ENCODE measurements around the genes ADAMTS13, SLC2A6 and VAV2.

DNA sequence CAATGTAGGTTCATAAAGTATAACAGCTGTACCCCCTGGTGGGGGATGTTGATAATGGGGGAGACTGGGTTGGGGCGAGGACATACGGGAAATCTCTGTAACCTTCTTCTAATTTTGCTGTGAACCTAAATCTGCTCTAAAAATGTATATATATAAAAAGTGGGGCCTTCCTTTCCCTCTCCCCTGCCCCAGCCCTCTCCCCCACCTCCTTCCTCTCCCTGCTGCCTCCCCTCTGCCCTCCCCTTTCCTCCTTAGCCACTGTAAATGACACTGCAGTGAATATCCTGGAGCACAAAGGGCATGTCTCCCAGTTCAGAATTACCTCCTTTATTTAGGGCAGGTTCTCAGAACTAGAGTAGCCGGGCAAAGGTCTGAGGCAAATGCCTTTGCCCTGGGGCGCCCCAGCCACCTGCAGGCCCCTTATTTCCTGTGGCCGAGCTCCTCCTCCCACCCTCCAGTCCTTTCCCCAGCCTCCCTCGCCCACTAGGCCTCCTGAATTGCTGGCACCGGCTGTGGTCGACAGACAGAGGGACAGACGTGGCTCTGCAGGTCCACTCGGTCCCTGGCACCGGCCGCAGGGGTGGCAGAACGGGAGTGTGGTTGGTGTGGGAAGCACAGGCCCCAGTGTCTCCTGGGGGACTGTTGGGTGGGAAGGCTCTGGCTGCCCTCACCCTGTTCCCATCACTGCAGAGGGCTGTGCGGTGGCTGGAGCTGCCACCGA, 19.3 kb downstream of the CEL start:
- PRO-cap, result unidirectional peak, plus-strand start at position 330 of the sequence

- PRO-cap, result no peak
Observed at GRCh38 chr9:133107349-133107714, 13.7 kb downstream of the RALGDS start.

DNA sequence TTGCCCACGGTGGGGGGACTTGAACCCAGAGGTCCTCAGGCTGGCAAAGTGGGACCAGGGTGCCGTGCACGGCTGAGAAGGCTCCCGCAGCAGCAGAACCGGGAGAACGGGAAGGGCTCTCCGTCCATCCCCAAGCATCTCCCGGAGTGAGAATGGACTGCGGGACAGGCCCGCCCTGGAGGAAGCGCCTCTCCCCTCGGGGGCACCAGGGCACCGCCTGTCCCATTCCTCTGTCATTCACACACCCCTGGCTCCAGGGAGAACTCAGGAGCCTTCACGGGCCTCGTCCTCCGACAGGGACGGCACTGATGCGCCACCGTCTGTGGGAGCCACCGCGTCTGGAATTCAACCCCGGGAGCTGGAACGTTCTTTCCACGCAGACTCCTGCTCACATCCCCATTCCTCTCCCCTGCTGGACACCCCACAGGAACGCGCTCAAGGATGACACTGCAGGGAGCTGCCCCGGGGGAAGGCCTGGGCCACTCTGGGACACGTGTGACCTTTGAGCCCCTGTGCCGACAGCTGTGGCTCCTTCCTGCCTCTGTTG, 16.4 kb upstream of the OBP2B start:
- PRO-cap, result no peak

GRCh38 chr9:133275379-133276290, 60.4 kb downstream of the SURF6 start:
- PRO-cap, result bidirectional peak, plus-strand start at chr9:133275918, minus-strand start at chr9:133275846; unidirectional peak, minus-strand start at chr9:133276180

- PRO-cap, result no peak
Observed at GRCh38 chr9:133348321-133348514, 200 bp downstream of the RPL7A start.

DNA sequence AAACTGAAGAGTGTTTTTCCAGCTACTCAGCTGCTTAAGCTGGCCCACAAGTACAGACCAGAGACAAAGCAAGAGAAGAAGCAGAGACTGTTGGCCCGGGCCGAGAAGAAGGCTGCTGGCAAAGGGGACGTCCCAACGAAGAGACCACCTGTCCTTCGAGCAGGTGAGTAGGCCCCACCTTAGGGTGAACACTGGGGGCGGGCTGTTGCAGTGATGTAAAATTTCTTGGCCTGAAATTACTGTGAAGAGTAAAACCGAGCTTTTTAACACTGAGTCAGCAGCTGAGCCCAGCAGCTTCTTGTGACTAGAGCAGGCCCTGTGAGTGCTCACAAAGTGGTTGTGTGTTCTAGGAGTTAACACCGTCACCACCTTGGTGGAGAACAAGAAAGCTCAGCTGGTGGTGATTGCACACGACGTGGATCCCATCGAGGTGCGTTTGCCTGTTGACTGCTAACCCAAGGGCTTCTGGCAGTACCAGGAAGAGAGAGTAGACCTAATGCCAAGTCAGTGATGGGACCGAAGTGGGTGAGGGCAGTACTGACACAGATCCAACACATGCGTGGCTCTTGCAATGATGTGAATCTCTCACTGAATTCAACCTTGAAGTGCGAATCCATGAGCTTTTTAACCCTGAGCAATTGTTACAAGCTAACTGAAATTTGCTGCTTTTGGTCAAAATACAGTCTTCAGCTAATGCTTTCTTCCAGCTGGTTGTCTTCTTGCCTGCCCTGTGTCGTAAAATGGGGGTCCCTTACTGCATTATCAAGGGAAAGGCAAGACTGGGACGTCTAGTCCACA, 2.1 kb downstream of the RPL7A start:
- PRO-cap, result no peak

GRCh38 chr9:133369857-133370303, 6.0 kb downstream of the SURF4 start:
- PRO-cap, result no peak

- PRO-cap, result no peak
Observed at GRCh38 chr9:133422276-133422560, at the start of gene ADAMTS13. ADAMTS13 (plus strand) TSS chr9:133422367.

DNA sequence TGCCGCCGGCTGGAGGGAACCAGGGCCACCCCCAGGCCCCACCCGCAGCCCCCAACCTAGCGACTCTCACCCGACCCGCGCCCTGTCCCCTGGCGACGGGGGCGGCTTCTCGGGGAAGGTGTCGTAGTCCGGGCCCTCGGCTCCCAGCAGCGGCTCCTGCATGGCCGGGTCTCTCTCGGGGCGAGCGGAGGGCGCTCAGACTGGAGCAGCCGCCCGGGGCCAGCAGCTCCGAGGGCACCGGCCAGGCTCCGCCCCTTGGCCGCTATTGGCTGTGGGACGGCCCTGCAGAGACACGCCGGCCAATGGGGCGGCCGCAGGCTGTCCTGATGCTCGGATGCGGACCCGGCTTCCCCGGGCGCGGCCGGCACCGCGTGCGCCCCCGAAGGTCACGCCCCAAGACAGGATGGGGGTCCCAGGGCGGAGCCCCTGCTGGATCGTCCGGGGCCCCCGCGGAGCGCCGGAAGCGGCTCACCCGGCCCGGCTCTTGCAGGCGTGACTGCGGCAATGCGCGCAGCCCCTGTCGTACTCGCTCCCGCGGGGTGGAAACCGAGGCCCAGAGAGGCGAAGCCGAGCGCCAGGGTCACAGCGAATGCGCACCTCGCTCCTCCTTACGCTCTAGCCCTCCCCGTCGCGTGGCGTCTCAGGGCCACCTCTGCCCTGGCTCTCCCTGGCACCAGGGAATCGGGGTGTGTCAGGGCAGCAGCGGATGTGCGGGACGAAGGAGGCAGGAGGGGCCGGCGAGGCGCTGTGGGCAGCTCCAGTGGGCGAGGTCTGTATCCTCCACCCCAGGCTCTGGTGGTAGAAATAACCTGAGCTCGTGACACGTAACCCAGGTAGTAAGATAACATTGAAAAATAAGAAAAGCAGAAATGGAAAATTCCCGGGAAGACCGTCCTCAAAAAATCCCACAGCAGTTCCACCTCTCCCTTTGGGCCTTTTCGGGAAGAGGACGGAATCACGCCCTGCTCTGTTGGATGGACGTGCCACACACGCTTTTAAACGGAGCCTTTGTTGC, at the start of gene SLC2A6:
Gene SLC2A6 (minus strand): TSS at position 202 of the 1,015 bp plus-strand sequence.
- PRO-cap, result bidirectional peak, plus-strand start at position 324 of the sequence, minus-strand start at position 239 of the sequence

- PRO-cap, result no peak
Observed at GRCh38 chr9:133683406-133684520, 47.6 kb downstream of the DBH start.

GRCh38 chr9:133702293-133703449, 35.5 kb downstream of the SARDH start:
- PRO-cap, result bidirectional peak, plus-strand start at chr9:133702723, minus-strand start at chr9:133702590

DNA sequence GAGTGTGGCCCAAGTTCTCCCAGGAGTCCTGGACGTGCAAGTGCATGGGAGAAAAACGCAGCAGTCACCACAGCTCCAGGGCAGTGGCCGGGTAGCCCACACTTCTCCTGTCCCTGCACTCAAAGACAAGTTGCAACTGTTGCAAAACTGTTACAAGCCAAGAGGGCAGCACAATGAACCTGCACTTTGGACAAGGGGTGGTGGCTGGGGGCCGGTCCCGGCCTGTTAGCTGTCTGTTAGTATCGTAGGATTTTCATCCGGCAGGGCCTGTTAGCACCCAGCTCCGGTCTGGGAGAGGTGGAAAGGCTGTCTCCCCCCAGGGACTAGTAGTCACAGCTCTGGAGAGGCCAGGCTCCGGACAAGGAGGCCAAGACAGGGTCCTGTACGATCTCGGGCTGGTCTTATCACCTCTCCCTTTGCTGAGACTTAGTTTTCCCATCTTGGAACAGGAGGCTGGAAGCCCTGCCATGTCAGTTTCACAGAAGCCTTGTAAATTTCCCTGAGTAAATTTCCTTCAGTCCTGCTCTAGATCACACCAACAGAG, 1.7 kb upstream of the SARDH start:
- PRO-cap, result no peak

DNA sequence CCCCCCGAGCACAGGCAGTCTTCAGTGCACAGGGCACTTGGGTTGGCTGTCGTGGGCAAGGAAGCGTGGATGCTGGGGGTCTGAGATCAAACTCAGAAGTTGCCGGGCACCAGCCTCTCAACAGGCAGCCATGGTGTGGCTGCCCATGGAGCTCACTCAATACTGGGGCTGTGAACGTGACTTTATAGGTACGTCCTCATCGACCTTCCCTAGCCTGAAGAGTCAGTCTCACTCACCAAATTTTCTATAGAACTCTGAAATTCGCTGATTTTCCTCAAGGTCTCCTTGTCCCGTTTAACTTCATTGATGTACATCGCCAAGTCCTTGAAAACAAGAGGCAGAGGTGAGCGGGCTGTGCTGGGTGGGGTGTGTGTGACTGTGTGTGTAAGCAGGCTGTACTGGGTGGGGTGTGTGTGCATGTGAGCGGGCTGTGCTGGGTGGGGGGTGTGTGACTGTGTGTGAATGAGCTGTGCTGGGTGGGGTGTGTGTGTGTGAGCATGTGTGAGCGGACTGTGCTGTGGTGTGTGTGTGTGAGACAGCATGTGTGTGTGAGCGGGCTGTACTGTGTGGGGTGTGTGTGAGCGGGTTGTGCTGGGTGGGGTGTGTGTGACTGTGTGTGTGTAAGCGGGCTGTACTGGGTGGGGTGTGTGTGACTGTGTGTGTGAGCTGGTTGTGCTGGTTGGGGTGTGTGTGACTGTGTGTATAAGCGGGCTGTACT, 53.6 kb upstream of the SARDH start:
- PRO-cap, result no peak

- PRO-cap, result no peak
Observed at GRCh38 chr9:133812142-133812389, 73.9 kb upstream of the SARDH start.

GRCh38 chr9:133880969-133881681, 111.0 kb downstream of the VAV2 start:
- PRO-cap, result no peak

DNA sequence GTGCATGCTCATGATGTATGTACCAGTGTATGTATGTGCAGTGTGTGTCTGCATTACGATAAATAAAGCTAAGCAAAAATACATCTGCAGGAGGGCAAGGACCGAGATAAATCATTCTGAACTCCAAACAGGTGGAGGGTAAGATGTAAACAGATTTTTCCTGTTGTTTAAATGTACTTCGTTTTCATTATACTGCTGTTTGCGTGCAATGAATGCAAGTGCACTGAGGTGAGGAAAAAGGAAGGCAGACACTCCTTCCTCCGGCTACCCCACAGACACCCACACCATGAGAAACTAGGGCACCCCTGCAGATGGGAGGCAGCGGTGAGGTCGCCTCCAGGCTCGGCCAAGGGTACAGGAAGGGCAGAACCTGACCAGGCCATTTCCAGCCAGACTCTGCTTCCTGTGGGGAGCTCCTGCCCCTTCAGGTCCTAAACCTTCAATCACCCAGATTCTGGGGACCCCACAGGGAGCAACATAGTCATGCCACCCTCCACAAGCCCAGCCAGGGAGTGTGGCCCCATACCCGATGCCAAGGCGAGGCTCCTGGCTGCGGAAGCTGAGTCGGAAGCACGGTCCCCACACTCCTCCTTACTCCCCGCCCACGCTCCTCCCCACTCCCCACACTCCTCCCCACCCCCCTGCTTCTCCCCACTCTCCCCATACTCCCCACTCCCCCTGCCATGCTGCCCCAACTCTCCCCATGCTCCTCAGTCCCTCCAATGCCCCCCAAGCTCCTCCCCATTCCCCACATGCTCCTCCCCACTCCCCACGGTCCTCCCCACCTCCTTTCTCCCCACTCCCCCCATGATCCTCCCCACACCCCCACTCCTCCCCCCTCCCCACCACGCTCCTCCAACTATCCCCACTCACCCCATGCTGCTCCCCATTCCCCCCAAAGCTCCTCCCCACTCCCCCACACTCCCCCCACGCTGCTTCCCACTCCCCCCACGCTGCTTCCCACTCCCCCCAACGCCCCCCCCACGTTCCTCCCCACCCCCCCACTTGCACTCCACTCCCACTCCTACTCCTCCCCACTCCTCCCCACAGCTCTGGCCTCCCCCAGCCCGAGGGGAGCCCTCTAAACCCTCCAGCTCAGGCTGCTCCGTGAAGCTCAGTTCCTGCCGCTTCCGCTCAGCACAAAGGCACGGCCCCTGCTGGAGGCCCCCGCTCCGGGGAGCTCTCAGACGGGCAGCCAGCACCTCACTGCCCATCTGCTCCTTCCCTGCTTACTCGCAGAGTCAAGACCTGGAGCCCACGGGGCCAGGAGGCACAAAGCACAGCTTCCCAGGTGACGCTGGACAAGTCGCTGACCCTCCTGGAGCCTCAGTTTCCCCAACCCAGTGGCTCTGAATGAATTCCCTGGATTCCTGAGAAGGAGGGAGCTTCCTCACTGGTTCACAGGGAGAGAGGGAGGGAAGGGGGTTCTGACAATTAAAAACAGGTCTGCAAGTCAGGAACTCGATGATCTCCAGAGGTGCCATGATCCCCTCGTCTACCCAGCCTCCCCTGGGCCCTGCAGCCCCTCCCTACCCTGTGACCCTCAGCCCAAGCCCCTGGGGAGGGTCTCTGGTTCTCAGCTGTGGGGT, 36.7 kb downstream of the VAV2 start:
- PRO-cap, result no peak

DNA sequence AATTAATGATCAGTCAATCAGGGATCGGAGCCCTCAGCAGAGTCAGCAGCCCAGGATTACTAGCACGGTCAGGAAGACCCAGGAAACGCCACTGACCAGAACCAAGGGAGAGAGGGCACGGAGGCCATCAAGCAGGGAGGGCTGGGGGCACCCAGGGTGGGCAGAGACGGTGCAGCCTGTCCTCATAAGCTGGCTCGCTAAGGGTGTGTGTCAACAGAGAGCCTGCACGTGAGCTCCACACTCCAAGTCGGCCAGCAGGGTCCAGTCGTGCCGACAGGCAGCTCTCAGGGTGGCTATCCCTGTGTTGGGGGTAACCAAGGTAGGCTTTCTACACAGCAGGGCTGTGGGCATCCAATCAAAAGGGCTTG, 28.9 kb downstream of the VAV2 start:
- PRO-cap, result no peak

- PRO-cap, result no peak
Observed at GRCh38 chr9:133982887-133983244, 9.3 kb downstream of the VAV2 start.

GRCh38 chr9:133991777-133992703, at the start of gene VAV2:
VAV2 (minus strand) TSS chr9:133992324.
- PRO-cap, result bidirectional peak, plus-strand start at chr9:133992102, minus-strand start at chr9:133991821; bidirectional peak, plus-strand start at chr9:133992486, minus-strand start at chr9:133992324

- PRO-cap, result no peak
Observed at GRCh38 chr9:134010743-134011280, 14.5 kb upstream of the BRD3OS start.